ENCODE measurements around a stretch of chr12.

DNA sequence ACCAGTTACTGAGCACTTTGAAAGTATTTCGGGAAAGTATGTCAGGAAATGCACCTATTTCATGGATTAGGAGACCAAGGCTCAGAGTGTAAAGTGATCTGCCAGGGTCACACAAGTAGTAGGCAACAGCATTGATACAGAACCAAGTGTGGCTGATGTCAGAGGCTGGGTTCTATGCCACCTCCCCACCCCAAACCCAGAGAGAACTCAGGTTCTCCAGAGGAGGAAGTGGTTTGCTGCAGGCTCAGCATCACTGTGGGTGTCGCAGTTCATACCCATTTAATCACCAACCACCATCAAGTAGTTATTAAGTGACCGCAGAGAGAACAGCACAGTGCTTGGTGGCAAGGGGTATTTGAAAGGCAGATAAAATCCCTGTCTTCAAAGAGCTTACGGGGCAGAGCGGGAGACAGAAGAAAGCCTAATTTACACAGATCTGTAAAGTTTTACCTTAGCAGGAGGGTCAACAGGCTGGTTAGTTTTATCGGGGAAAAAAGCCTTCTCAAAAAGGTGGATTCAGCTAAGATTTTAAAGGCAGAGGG is 13.5 kb downstream of the PXN start:
- PRO-cap, result no peak

DNA sequence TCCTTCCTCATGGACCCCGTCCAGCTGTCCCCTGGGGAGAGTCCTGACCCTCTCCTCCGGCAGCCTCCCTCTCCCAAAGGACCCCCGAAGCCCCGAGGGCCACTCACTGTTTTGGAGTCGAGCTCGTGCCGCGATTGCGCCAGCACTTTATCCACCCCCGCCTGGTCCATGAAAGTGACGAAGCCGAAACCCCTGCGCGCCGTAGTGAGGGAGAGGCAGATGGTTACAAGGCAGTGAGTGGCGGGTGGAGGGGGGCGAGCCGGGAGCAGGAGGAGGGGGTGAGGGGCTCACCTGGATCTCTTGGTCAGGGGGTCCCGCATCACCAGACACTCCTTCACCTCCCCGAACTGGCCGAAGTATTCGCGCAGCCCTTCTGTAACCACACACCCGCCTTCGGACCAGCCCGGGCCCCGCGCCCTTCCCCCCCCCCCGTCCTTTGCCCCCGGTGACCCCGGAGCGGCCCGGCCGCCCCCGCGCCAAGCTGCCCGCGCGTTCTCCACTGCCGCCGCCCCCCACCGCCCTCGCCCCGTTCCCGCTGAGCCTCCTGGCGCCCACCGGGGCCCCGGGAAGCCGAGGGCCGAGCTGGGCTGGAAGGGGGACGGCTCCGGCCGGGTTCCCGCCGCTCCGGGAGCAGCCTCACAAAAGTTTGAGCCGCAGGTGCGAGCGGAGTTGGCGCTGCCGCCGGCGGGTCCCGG is 916 bp downstream of the MSI1 start:
- PRO-cap, result no peak

GRCh38 chr12:120449225-120449468 is 2.9 kb downstream of the GATC start:
- PRO-cap, result no peak

DNA sequence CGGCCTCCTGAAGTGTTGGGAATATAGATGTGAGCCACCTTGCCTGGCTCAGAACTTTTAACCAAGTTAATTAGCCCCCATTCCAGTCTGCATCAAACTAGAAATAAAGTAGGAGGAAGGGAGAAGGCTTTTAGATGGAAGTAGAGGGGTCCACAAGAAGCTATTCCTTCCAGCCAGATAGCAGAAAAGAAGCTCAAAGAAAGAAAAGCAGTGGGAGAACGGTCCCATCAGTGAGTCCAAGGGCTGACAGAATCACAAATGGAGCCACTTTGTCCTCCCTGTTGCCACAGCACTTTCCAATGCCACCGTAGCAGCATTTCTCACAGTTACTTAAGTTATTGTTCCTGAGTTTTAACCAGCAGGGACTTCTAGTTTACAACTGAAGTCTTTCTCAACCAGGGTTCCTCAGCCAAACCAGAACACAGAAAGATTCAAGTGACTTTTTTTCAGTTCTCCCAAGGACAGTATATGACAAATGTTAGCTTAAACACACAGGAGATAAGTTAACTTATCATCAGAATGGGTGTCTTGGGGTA is 6.8 kb downstream of the GATC start:
- PRO-cap, result no peak

DNA sequence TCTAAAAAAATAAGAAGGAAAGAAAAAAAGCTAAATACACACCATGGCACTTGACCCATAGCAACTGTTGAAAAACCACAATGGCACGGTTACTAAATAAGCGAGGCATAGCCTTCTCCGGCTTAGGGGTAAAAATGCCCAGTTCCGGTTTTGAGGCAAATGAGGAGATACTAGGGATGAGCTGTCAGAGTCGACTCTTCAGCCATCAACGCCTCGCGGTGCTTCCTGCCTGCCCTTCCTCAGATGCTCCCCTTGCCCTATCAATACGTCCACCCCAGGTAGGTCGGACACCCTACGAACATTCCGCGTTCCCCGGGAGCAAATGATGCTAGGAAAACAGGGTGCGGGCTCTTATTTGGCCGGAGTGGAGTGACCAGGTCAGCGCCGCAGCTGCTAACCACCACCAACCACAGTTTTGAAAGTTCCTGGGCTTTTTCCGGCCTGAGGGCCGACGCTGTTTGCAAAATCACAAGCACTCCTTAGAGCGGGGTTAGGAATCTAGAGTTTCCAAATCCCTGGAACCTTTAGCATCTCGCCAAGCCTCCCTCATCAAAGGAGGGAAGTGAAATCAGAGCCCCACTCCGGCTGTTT is 1.2 kb downstream of the SRSF9 start:
- PRO-cap, result no peak

DNA sequence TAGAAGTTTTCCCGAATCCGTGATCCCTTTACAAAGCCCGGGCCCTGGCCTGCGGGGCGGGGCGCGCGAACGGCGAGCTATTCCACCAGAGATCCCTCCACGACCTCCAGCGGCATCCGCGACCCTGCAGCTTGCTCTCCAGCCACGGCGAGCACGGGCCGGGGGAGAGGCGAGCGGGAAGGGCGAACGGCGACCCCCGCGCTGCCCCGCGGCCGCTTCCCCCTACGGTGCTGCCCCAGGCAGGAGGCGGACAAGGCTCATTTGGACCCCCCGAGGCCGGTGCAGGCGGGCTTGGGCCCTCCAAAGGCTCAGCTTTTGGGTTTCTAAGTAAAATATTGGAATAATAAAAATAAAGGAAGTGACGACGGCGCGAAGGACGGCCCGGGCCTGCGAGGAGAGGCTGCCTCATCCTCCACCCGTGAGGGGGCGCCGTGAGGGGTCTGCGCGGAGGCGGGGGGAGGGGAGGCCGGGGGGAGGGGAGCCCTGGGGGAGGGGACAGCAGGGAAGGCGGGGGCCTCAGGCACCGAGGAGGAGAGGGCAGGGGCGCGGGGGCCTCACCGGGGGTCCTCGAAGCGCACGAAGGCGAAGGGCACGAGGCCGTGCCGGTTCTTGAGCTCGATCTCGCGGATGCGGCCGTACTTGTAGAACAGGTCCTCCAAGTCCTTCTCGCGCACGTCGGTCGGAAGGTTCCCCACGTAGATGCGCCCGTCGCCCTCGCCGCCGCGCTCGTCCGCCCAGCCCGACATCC is 510 bp downstream of the SRSF9 start:
- PRO-cap, result no peak

DNA sequence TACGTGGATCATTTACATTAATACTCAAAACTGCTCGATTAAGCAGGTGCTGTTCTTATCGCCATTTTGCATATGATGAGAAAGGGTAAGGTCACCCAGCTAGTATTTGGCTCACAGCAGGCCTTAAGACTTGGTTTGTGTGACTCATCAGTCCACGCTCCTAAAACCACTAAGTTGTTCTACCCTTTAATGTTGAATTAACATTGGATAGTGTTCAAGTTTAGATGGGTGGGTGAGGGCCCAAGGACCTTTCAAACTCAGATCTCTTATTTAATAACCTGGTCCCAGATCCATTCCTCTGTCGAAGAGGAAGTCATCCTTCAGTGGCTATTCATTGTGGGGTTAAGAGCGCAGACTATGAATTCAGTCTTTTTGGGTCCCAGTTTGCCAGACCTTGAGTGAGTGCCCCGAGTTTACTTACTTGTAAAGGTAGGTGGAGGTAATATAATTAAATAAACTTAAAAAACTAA is 1.0 kb downstream of the RNF10 start:
- PRO-cap, result no peak

GRCh38 chr12:120539370-120539805 is 5.2 kb downstream of the RNF10 start:
- PRO-cap, result no peak

DNA sequence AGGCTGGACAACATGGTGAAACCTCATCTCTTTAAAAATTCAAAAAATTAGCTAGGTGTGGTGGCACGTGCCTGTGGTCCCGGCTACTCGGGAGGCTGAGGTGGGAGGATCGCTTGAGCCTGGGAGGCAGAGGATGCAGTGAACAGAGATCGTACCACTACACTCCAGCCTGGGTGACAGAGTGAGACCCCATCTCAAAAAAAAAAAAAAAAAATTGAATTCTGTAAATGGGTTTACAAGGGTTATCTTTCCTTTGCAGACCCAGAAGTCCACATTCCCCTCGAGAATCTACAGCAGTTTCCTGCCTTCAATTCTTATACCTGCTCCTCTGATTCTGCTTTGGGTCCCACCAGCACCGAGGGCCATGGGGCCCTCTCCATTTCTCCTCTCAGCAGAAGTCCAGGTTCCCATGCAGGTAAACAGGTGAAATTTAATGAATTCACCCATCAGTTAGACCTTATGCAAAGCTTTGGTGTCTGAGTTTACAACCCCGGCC is 14.6 kb downstream of the POP5 start:
- PRO-cap, result no peak

DNA sequence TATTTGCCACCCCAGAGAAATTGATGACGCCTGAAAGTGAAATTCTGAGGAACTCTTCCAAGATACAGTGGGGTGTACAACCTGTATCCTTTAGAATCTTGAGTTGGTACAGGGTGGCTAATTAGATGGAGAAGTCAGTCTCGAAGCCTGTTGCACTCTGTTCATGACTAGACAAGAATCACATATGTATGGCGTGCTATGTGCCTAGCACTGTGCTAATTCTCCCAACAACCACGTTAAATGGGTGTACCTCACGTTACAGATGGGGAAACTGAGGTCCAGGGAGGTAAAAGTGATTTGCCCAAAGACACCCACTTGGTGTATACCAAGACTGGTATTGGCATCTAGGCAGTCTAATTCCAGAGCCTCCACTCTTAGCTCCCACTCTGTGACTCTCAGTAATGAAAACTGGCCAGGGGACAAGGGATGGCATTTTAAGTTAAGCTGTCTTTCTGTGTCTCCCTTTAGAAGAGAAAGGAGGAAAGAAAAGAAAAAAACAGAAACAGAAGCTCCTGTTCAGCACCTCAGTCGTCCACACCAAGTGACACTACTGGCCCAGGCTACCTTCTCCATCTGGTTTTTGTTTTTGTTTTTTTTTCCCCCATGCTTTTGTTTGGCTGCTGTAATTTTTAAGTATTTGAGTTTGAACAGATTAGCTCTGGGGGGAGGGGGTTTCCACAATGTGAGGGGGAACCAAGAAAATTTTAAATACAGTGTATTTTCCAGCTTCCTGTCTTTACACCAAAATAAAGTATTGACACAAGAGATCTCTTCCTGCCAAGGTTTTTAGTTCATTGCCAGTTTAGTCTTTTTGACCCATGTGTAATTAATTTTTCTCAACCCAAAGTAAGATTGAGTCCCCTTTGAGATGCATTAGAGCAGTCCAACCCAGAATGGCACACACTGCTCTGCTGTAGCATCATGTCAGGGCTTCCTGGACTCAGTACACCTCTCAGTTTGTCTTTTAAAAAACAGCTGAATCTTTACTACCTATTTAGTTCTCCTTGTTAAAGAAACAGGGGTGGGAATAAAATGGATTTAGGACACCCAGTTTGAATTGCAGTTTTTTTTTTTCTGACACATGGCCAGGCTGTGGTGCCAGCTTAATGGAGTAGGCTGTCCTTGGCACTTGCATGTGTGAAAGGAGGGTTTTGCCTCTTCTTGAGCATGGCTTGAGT is 4.7 kb downstream of the POP5 start:
- PRO-cap, result no peak

DNA sequence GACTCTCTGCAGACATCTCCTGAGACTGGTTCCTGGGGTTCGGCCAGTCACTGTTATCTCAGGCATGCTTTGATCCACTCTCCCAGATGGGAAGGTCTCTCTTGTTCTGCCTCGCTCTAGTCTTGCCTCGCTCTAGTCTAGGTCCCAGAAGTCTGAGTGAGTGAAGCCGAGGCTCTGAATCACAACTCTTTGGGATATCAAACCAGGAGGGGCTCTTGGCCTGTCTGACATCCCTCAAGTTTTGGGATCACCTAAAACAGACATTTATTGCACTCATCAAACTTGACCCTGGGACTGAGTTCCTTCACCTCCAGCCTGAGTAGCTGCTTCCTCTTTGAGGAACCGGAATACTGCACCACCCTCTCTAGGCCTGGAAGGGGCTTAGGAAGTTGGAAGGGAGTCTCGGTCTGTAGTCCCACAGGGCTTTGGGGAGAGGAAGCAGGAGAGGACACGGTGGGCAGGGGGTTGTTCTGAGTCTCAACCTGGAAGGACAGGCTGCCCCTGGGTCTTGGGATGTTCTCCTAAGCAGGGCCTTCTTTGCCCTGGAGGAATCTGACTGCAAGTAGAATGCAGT is 13.6 kb downstream of the CABP1 start:
- PRO-cap, result no peak

- PRO-cap, result no peak
Measured at GRCh38 chr12:120696145-120697223, 9.5 kb downstream of the MLEC start.

DNA sequence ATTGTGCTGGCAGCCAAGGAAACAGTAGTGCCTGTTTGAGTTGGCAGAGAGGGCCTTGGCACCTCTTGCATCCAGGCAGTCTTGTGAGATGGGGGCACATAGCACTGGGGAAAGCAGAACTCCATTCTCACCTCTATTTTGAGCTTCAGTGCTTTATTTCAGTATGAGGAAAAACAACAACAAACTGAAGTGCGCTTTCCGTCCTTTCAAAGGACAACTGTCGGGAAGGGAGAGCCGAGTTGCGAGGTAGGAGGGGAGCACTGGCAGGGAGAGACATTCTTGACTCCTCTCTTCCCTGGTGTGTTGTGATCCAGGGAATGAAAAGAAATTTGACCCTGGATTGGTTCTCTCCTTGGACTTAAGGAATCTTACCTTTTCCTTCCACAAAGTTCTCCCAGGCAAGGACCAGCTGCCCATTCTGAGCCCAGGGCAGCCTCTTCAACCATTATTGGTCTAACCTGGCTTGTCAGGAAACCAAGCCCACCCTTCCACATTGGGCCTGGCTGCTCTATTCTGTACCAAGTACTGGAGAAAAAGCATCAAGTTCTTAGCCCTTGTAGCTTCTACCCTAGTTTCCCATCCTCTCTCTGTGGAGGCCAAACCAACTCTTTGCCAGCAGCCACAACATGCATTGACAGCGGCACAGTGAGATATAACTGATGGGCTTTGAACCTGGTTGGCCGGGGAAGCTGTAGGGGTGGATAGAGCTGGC is 9.1 kb upstream of the UNC119B start:
- PRO-cap, result no peak

DNA sequence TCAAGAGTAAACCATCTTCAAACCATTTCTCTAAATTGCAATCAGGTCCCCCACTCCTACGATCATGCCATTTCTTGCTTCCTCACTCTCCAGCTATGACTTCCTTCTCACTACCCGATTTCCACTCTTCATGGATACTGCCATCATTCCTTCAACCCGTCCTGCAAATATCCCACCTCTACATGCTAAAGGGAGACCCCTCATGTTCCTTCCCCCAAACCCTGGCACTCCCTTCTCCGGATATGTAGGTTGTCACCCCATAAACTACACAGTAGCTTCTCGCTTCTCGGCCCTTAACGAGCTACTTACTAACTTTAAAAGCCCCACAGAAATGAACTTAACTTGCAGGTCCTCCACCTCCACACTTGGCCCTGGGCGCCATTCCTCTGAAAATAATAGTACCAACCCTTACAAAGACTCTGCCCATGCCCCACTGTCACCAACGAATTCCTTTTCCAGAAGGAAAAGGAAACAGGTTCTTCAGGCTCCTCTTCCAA is 1.4 kb downstream of the SPPL3 start:
- PRO-cap, result no peak

GRCh38 chr12:120903233-120904203 is 640 bp downstream of the SPPL3 start:
- PRO-cap, result bidirectional peak, plus-strand start at chr12:120903631, minus-strand start at chr12:120903638

DNA sequence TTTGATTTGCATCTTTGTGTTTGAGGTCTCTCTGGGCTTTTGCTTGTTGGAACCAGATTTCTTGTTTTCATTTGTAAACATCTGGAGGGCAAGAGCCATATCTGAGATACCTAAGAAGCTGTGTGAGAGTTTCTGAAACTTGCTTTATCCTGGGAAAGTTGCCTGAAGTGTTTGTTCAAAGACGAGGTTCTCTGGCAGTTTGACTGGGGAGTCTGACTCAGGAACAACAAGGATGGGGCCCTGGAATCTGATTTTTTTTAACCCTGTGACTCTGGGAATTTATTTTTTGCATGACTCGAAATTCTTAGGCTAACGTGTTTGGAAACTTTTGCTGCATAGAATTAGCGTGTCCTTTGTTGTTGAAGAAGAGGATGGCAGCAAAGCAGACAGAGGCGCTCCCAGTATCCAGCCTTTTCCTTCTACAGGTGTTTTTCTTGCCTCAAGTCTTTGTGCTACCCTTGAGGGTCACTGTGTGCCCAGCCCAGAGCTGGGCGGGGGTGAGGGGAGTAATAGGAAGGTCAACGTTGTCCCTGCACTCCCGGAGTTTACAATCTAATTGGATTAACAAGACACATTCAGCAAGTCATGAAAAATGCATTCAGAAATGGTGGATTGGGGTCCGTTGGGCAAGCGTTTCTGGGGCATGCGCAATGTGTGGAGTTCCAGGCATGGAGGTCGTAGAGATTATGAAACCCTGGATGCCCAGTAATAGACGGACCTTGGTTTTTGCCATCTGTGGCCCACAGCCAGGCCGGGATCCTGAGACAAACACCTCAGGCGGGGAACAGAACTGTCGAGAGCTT is 11.0 kb upstream of the HNF1A start:
- PRO-cap, result no peak

DNA sequence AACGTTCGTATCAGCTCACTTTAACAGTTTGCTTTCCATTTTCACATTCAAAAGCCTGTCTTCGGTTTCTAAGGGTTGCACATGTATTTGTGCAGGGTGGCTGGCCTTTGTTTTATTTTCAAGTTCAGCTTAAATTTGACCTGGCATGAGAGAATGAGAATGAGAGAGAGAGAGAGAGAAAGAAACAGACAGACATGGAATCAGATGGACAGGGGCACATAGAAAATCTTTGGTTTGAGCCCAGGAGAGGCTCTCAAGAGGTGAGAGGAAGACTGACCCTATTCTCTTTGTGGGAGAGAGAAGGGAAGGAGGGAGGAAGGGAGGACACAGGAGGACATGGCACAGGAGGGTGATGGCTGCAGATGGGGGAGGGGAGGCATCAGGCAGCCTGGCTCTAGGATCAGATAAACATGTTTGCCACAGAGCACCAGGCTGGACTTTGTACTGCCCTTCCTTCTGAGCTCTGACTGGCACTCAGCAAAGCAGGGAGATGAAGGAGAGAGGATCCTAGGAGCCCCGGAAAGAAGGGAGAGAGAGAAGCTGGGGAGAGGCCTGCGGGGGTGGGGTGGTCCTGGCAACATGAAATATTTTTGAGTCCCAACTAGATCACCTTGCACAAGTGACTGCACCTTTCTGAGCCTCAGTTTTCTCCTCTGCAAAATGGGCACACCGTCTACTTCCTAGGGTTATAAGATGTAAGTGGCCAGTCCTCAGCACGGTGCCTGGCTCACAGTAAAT is 6.0 kb downstream of the HNF1A start:
- PRO-cap, result no peak

DNA sequence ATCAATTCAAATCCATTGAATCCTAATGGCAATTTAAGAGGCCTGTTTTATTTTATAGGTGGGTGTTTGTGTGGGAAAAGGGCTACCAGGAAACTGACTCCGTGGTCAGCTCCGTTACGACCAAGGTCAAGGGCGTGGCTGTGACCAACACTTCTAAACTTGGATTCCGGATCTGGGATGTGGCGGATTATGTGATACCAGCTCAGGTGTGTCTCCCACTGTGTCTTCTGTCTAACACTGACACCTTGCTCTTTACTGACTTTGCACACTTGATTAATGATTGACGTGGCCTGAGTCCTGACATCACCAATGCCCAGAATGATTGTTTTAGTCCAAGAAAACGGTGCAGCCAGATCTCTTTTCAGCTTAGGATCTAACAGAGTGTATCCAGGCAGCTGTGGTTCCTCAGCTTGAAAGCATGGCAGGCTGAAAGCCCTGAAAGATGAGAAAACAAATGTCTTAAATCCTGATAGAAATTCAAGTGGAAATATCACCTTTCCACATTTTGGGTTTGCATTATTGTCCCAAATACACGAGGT is 7.2 kb downstream of the P2RX4 start:
- PRO-cap, result no peak

GRCh38 chr12:121248225-121248992 is 38.5 kb downstream of the P2RX4 start:
- PRO-cap, result no peak

- PRO-cap, result no peak
Measured at GRCh38 chr12:121261672-121262416, 34.7 kb downstream of the CAMKK2 start.